Iris pigment epithelial cell (primary cell): ENCODE measurements around a stretch of chr17.

DNA sequence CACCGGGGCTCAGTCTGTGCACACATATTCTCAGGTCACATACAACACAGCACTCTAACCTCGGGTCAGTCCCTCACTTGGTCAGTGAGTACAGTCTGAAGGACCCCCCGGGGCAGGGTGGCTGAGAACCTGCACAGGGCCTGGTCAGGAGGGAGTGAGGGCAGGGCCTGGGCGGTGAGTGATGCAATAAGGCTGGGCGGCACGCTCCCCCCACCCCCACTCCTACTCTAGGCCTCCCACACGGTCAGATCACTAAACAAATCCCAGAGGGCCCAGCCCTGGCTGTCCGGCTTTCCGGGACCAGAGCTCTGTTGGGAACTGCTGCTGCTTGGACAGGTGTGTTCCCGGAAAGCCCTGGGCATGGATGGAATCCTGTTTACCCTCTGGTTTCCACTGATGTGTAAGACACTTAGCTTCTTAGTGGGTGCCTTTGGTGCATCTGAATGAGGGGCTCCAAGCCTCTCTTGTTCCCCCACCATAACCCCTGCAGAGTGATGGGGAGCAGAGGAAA lies 972 bp upstream of the DOC2B start:
- RRBS, result 84% methylated on average over 4 of the region's 10 CpGs

DNA sequence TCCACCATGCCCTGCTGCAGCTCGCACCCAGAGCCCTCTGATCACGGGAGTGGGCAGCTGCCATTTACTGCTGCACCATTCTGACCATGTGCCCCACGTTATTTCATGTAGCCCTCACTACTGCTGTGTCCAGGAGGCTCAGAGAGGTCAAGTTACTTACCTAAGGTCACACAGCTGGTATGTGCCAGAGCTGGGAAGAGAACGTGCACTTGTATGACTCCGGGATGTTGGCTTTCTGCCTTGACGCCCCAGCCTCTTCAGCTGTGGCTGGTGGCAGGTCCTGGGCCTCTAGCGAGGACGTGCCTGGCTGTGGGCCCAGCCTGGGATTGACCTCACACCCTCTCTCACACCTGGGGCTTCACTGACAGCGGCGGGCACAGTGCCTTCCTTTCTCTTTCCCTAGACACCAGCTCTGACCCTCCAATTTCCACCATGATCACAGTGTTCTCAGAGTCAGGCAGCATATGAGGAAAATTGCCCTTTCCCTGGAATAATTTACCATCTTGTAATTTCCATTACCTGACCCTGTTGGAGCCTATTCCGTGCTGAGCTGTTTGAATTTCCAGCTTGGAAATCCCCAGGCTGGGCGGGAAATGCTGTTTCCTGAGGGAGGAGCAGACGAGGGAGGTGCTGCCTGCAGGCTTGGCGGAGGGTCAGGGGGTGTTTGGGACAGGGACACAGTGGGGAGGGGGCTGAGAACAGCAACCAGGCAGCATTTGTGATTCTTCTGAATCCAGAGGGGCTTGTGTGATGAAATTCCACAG lies 18.6 kb upstream of the DOC2B start:
- RRBS, result no CpG with 5 or more reads among the region's 14 CpGs

DNA sequence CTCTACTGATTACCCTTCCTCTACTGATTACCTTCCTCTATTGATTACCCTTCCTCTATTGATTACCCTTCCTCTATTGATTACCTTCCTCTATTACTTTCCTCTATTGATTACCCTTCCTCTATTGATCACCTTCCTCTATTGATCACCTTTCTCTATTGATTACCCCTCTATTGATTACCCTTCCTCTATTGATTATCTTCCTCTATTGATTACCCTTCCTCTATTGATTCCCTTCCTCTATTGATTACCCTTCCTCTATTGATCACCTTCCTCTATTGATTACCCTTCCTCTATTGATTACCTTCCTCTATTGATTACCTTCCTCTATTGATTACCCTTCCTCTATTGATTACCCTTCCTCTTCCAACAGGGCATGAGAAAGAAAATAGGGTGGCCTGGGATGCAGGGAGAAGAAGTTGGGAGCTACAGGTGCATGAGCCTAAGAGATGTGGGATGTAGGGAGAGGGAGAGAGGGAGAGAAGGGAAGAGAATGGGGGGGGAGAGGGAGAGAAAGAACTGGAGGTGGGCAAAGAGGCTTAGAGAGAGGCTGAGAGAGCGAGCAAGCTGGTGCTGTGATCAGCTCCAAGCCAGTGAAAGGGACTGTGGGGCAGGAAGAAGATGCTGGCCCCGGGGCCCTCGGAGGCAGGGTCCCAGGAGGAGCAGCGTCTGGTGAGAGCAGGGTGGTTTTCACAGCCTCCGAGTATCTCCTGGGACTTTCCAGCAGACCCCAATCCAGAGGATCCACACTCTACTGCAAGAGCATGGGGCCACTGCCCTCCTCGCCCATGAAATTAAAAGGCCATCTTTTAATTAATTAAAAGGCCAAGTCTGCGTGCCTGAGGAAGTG lies 62.7 kb upstream of the DOC2B start:
- RRBS, result no CpG with 5 or more reads among the region's 7 CpGs

DNA sequence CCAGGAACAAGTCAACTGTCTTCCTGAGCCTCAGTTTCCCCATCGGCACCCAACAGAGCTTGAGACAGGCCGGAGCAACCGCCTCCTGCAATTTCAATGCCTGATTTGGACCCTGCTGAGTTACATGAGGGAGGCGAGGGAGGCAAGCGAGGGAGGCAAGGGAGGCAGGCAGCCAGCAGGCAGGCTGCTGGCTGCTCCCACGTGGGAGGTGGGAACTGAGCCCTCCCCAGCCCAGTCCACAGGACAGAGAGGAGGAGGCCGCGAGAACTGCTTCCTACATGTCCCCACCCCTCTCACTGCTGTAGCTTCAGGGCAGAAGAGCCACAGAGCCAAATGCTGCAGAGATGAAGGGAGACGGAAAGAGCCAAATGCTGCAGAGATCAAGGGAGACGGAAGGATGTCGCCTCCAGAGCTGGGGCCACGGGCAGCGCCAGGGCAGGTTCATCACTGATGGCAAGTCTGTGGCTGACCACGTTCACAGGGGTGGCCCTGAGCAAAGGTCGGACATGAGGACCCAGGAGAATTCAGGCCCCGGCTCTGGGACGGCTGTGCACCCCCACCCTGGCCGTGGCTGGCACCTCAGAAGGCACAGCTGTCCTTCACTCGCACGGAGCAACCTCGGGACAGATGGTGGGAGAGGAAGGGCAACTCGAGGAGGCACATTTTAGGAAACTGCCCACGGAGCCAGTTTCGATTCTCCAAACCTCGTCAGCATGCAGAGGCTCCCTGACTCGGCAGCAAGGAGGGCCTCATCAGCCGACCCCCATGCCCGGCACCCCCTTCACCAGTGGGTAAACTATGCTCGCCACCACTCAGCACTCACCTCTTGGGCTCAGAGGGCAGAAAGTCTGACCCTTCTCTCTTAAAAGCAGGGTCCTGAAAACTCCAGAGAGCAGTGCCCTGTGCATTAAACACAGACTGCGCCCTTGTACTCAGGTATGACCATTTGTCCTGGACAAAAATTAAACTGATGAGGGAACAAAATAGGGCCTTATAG lies 21.4 kb downstream of the RPH3AL start:
- RRBS, result no CpG with 5 or more reads among the region's 30 CpGs

GRCh38 chr17:331928-332949 lies 20.4 kb downstream of the RPH3AL start:
- RRBS, result 75% methylated on average over 9 of the region's 28 CpGs

- RRBS, result no CpG with 5 or more reads among the region's 9 CpGs
Observed at GRCh38 chr17:545115-545801, 135.1 kb downstream of the C17orf97 start.

DNA sequence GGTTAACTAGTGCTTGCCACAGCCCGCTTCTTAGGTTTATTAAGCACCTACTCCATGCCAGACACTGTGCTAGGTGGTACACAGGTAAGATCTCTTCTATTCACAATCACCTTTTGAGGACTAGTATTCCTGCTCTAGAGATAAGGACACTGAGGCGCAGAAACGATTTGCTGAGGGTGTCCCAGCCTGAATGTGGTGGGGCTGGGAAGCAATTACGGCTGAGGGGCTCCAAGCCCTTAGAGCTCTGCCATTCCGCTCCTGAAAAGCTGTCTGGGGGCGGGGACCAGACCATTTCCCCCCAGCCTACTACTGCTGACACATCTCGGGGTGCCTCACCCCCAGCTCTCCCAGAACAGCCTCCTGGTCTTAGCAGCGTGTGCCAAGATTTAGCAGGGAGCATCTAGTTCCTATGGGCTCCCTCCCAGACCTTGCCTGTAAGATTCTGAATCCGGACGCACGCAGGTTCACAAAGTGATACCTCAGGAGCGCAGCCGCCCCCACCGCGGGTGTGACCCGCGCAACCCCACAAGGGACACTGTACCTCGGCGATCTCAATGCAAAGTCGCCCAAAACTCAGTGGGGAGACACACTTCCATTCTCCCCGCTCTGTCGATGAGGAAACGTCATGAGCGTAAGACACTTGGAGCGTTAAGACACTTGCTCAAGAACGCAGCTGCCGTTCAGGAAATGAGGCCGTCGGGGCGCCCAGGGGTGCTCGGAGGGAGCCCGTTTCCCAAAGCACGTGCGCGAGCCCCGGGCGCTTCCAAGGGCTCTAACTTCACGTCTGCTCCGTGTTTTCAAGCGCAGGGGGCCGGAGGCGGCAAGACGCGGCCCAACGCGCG lies 733 bp downstream of the GEMIN4 start:
- RRBS, result 2% methylated on average over 12 of the region's 47 CpGs

- RRBS, result no CpG with 5 or more reads among the region's 35 CpGs
Observed at GRCh38 chr17:846725-847971, 65.0 kb downstream of the MRM3 start.

DNA sequence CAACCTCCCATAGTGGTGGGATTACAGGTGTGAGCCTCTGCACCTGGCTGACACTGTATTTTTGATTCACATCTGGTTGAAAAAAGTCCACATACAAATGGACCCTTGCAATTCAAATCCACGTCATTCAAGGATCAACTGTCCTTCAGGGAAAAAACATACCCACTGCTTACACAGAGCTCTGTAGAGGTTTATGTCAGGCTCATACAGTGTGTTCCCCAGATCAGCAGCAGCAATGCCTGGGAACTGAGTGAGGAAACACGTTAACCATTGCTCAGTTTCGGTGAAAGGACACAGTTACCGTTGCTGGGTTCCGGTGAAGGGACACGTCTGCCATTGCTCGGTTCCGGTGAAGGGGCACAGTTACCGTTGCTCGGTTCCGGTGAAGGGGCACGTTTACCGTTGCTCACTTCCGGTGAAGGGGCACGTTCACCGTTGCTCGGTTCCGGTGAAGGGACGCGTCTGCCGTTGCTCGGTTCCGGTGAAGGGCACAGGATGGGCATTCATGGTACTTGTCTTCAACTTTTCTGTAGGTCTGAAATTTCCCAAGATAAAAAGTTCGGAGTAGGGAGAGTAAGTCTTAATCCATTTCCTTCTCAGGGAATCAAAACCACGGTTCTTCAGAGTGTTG lies 81.7 kb downstream of the MRM3 start:
- RRBS, result no CpG with 5 or more reads among the region's 25 CpGs

GRCh38 chr17:901278-901866 lies 78.2 kb downstream of the NXN start:
- RRBS, result 14% methylated on average over 1 of the region's 12 CpGs

- RRBS, result no CpG with 5 or more reads among the region's 16 CpGs
Observed at GRCh38 chr17:950395-950920, 29.1 kb downstream of the NXN start.

DNA sequence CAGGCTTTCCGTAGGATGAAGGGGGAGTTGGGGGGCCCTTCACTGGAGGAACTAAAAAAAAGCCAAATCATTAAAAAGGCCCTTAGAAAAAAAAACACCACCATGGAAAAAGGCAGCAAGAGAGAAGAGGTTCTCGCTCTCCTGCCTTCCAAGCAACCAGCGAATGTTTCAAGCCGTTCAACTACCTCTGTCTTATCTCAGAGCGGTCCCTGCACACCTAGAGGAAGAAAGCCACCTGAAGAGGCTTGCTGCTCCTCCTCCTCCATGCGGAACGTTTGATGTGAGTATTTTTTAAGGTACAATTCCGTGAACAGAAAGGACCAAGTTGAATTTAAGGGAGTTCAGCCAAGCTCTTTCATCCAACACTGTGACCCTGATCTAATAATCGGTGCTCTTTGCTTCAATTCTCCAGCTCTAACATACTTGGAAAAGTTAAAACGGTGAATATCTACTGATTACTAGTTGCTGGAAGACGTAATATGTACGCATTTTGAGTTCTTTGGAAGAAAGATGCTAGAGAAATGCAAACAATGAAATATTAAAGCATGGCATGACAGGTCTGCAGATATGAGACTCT lies 9.1 kb downstream of the NXN start:
- RRBS, result no CpG with 5 or more reads among the region's 12 CpGs

GRCh38 chr17:1043506-1044403 lies 46.8 kb downstream of the TIMM22 start:
- RRBS, result 41% methylated on average over 2 of the region's 29 CpGs

DNA sequence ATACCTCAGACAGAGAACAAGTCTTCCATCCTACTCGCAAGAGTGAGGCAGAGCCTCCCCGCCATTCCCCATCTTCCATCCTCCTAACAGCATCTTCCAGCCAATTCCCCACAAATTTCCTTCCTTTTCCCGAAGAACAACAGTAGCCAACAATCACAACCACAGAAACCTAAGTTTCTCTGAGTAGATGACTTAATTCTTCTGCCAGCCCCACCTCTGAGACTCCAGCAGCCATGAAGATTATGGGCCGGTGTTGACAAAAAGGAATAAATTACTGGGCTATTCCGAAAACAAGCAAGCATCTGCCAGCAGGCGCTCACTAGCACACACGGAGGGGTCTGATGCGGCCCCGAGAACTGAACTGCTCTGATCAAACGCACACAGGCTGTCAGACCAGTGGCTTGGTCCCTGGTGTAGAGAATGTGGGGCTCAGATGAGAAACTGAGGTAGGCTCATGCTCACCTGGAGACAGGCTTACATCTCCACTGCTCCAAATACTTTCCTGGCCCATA lies 5.7 kb downstream of the ABR start:
- RRBS, result no CpG with 5 or more reads among the region's 10 CpGs

- RRBS, result 70% methylated on average over 6 of the region's 29 CpGs
Observed at GRCh38 chr17:1200988-1201774, 21.4 kb upstream of the ABR start.

- RRBS, result 30% methylated on average over 7 of the region's 22 CpGs
Observed at GRCh38 chr17:1467802-1468379, 11.9 kb upstream of the CRK start.

GRCh38 chr17:1517496-1517839 lies 1.1 kb upstream of the INPP5K start:
- RRBS, result no CpG with 5 or more reads among the region's 16 CpGs

- RRBS, result no CpG with 5 or more reads among the region's 14 CpGs
Observed at GRCh38 chr17:1563823-1564425, 1.3 kb upstream of the PITPNA start.

- RRBS, result 88% methylated on average over 3 of the region's 11 CpGs
Observed at GRCh38 chr17:1605595-1606112, 23.0 kb downstream of the SLC43A2 start.

DNA sequence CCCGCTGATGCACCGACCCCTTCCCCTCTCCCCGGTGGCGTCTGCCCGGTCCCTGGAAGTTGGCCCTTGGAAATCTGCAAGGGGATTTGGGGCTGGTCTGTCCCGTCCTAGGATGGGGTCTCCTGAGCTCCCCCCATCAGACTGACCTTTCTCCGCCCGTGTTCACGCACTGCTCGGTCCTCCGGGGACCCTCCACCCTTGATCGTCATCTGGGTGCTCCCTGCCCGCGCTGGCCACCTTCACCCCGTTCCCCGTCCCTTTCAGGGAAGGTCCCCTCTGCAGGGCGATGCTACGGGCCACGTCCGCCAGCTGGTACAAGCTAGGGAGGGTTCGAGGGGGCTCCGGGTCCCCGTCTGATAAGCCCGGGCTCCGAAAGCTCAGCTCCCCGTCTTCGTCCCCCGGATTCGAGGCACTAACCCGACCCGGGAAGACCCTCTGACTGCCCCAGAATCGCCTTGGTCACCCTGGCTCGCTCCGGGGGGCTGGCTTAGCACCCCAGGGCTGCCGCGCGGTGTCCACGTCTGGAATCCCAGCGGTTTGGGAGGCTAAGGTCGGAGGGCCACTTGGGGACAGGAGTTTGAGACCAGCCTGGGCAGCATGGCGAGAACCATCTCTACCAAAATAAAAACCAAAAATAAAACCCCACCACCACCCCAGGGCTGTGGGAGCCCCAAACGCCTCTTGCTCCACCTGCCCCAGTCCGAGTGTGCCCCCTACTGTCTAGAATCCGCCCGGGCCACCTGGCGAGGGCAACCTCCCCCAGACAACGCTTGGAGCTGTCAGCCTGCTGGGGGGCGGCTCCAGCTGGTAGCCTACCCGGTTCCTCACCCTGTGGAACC lies 1.0 kb upstream of the SLC43A2 start:
- RRBS, result 10% methylated on average over 11 of the region's 49 CpGs